ENCODE results near the genes DCXR and CD7.

DNA sequence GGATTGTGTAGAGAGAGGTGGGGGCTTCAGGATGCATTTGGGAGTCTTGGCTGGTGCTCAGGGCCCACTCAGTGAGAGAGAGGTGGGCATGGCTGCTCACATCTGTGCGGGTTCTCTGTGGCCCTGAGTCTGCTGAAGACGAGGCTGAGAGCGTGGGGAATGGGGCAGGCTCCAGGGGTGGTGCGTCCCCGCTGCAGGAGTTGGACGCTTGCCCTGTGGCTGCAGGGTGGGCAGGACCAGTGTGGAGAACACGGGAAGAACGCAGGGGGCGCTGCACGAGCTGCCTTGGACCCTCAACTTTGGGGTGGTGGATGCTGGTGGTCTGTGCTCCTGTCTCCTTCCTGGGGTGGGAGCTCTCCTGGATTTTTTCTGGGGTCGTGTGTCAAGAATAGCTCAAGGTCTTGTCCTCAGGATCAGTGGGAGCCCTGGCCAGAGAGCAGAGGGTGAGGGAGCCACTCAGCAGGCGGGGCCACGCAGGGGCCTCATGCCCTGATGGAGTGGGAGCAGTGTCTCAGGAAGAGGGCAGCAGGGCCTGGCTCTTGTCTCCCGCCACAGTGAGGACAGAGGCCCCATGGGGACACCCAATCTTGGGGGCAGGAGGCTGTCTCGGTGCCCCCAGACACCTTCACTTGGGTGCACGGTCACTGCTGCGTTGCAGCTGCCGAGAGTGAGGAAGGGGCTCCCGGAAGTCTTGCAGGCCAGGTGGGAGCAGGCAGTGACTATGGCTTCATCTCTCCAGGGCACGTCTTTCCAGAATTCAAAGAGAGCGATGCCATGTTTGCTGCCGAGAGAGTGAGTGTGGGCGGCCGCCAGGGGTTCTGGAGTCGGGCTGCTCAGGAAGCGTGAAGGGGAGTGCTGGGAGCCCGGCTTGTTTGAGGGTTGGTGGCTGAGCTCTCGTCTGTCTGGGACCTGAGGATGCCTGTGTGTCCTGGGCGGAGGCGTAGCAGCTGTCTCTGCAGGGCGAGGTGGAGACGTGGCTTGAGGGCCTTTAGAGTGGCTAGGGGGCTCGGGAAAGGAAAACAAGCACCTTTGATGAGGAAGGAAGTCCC is 6.0 kb downstream of the HGS start:
- PRO-cap, result no peak

GRCh38 chr17:81823634-81823995 is 9.5 kb downstream of the MCRIP1 start:
- PRO-cap, result no peak

- PRO-cap, result no peak
Measured at GRCh38 chr17:81831529-81832477, 1.3 kb downstream of the MCRIP1 start.

GRCh38 chr17:81863778-81864675 is 3.7 kb upstream of the P4HB start:
- PRO-cap, result no peak

DNA sequence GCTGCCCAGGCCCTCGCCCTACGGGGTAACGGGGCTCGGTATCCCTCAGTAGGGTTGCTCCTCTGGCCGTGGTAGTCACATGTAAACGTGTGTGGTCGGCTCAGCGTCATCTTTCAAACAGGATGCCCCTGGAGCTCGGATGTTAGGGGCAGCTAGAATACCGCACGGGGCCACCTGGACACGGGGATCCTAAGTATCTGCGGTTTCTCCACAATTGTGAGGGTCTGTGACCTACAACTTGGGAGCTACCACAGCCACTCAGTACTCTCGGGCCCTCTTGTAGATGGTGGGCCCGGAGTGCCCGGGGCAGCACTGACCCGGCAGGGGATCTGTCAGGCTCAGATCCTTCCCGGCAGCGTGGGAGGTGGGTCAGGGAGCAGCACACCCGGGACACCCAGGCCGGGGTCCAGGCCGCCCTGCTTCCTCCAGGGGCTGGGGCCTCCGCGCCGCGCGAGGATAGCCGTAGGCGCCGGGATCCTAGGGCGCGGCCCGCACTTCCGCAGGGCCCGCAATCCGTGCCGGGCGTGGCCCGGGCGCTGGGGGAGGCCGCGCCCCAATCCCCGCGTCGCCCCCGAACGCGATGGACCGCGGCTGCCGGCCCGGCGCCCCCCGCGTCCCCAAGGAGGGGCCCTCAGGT is 700 bp downstream of the ARHGDIA start:
- PRO-cap, result unidirectional peak, plus-strand start at position 340 of the sequence

DNA sequence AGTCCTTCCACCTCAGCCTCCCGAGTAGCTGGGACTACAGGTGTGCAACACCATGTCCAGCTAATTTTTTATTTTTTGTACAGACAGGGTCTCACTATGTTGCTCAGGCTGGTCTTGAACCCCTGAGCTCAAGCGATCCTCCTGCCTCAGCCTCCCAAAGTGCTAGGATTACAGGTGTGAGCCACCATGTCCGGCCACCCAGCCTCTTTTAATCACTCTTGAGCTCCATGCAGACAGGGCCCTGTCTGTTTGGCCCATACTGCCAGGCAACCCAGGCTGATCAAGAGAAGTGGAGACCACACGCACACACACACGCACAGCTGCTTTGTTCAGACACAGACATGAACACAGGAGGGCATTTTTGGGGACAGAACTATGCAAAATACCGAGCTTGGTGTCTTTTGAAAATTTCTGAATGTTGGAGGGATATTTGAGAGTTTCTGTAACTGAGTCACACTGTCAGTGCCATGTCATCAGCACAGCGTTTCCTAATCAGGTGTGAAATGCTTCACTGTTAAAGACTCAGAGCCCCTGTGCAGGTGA is 1.7 kb upstream of the ARHGDIA start:
- PRO-cap, result no peak

DNA sequence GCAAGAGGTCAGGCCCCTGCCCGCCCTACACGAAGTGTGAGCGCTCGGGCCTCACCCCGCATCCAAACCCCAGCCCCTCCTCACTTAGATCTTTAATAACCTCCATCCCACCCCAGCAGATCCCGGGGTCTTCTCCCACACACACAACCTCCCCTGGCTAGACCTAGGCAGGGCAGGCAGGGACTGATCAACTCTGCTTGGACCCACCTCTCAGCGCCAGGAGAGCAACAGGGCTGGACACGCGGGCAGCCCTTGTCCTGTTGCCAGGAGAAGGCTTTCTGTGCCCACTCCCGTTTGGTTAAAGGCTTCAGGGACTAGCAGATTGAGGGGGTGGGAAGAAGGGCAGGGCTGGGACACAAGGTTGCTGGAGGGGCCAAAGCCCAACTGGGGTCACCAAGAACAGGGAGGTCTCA is 477 bp upstream of the SIRT7 start:
- PRO-cap, result no peak

DNA sequence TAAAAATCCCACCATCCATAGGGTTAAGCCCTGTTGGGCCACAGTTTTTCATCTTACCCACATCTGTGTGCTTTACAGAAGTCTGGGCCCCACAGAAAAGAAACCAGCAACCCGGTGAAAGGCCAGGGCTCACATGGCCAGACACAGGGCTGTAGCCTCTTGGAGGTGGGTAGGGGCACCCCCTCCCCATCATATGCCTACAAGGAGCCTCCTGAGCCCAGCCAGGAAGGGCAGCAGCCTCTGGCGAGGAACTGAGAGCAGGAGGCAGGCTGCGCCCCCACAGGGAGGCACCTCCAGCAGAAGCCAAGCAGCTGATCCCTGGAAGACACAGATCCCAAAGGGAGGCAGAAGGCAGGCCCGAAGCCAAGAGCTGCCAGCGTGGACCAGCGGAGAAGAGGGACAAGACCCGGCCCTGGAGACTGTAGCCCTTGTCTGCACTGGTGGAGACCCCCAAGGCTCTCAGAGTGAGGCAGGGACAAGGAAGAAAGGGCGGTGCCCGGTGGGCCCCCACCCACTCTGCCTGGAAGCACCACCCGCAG is 2.5 kb upstream of the SIRT7 start:
- PRO-cap, result no peak

- PRO-cap, result bidirectional peak, plus-strand start at chr17:82037426, minus-strand start at chr17:82037342; bidirectional peak, plus-strand start at chr17:82037892, minus-strand start at chr17:82037698
Measured at GRCh38 chr17:82037162-82038237, at the start of gene DCXR. Gene DCXR, minus strand, starts transcription at chr17:82037697.

DNA sequence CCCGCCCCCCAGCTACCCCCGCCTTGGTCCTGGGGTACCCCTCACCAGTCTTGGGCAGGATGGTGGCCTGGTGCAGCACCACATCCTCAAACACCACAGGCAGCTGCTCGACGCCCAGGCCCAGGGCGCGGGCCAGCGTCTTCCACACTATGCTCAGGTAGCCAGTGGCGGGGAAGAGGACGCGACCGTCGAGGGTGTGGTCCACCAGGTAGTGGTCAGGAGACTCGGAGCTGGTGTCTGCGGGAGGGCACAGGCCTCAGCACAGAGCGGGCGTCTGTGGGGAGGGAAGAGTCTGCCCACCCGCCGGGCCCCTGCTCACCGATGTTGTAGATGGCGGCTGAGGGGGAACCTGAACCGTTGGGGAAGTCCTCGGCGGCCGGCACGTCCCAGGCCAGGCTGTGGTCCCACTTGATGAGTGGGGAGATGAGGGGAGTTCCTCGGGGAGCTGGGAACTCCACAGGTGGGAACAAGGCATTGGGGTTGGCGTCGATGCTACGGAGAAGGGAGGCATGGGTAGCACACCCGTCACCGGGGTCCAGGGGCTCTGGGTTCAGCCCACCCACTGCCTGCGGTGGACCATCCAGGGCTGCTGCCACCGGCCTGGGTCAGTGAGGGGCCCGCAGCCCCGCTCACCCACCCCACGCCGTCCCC is 9.8 kb downstream of the FASN start:
- PRO-cap, result no peak

DNA sequence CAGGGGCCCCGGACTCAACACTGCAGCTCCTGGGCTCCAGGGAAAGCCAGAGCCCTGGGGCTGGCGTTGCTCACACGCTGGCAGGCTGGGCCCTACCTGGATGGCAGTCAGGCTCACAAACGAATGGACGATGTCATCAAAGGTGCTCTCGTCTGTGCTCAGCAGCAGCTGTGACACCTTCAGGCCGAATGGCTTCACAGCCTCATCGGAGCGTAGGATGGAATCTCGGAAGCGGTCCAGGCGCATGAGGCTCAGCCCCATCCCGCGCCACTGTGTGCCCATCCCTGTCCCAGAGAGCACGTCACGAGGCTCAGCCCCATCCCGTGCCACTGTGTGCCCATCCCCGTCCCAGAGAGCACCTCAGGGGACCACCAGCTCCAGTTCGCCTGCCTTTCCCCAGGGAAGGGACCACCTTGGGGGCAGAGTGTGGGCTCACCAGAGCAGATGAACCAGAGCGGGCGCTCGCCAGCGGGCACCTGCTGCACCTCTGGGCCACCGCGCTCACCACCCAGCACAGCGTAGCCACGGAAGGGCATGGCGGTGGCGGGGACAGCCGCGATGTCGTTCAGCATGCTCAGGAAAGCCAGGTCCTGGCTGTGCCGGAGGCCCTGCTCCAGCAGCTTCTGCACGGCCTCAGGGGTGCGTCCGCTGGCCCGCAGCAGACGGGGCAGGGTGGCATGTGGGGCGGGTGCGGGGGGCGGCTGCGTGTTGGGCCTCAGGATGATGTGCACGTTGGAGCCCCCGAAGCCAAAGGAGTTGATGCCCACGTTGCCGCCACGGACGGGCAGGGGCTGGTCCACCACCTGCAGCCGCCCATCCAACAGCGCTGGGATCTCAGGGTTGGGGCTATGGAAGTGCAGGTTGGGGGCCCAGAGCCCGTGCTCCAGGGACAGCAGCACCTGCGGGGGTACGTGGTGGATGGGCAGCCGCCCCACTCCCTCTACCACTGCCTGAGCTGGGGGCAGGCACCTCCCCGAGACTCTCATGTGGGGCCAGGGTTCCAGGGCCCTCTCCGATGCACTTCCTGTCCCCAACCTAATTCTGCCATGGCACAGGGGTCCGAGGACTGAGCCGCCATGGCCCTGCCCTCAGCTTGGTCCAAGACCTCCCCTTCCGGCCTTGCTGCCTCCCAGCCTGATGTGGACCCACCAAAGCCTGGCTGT is 6.9 kb downstream of the FASN start:
- PRO-cap, result no peak

DNA sequence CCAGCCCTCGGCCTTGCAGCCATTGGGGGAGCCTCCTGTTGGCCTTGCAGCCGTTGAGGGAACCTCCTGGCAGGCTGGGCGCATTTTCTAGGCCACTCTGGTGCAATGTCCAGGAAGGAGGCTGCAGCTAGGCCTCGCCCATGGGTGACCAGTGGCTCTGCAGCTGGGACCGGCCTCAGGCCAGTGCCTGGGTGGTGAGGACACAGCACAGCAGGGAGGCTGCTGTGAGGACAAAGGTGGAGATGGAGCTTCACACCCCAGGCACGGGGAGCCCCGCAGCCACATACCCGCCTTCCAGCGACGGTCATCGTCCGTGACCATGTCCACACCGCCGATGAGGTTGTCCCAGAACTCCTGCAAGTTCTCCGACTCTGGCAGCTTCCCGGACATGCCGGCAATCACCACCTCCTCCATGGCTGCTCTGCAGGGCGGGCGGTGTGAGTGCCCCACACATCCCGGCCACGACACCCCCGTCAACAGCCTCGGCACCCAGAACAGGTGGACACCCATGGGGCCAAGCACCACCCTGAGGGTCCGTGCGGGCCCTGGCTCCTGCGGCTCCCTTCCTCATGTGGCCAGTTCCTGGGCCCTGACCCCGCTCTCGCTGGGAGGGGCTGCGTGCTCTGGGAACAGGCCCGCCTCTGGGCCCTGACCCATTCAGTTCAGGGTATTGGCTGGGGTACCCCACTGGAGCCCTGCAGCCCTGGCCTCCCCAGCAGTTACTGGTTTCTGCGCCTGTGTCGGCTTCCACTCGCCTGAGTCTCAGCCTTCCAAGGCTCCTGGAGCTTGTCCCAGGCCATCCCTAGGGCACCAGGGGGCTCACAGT is 1.8 kb downstream of the FASN start:
- PRO-cap, result no peak

GRCh38 chr17:82133242-82133627 is 35.2 kb upstream of the FASN start:
- PRO-cap, result no peak

- PRO-cap, result no peak
Measured at GRCh38 chr17:82227933-82228632, 759 bp upstream of the SLC16A3 start.

DNA sequence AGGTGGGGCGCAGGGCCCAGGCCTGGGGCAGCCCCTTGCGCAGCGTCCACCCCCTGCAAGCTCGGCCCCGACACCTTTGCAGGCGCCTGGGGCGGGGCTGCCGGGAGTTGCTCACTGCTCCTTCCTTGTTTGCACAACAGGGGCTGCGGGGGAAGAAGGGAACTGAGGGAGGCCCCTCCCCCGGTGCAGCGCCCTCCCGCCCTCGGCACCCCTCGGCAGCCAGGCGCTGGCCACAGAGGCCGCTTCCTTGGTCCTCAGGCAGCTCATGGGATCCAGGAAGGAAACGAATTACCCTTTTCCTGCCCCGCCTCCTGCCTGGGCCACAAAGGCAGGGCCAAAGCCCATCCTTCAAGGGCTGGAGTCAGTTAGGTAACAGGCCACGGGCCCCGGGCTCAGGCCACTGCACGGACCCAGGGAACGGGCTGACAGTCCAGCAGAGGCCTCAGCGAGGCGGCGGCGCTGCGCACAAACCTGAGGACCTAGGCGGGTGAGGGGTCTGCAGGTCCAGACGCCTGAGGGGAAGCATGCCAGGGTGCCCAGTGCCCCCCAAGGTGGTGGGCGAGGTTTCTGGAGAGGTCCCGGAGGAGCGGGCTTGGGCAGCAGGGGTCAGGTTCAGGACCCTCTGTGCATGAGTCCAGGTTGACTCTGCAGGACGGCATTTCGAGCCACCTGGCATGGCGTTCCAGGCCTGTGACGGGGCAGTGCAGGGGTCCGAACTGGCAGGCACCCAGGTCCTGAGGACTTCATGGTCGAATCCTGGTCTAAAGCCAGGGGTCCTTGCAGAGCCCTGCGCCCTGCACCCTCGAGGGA is 3.2 kb downstream of the SLC16A3 start:
- PRO-cap, result no peak

DNA sequence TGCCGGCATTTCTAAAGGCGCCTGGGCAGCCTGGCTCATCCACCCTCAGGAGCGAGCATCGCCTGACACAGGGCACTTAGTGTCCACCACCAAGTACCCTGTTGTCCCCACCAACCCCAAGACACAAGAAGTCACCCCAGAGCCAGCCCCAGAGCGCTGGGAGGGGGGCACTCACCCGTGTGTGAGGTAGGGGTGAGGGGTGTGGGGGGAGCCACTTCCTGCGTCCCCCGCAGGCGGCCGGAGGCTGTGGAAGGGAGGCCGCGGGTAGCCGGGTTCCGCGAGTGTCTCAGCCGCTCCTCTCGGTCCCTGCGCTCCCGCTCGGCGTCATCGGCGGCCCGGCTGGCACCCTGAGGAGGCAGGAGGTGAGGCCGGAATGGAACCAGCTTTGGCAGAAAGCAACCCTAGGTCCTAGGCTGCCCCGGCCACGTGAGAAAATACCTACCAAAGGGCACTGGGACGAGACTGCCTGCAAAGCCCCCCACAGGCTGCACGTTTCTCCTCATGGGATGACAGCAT is 20.5 kb downstream of the SLC16A3 start:
- PRO-cap, result no peak

DNA sequence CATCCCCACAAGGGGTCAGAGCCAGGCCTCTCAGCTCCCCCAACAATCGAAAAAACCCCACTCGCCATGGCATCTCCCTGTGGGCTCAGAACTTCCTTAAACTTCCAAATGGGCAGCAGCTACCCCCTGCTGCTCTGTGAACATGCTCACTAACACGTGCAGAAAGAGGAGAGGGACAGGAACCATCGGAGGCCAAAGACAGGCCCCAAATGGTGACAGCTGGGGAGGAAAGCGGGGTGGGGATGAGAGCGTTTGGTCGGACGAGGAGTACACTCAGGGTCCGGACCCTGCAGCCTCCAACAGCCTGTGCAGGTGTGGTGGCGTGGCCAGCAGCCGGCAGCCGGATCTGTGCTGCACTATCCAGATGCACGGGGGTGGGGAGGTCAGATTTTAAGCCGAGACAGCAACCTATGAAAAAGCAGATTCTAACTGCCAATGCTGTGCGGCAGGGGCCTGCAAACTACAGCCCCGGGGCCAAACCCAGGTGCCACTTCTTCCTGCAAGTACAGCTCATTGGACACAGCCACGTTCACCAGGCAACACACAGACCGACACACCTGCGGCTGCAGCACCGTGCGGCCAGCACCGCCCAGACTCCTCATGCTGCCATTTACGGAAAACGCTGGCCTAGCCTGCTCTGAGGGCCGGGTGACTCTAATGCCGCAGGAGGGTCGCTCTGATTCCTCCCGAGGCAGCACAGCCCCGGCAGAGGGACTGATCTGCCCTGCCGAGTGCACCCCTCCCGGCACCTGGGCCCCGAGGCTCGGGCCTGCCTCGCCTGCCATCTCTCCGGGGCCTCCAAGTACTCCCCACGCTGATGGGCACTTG is 21.1 kb downstream of the SLC16A3 start:
- PRO-cap, result no peak

- PRO-cap, result no peak
Measured at GRCh38 chr17:82299390-82300017, 17.9 kb downstream of the CD7 start.

GRCh38 chr17:82316544-82317035 is 818 bp downstream of the CD7 start:
- PRO-cap, result no peak

DNA sequence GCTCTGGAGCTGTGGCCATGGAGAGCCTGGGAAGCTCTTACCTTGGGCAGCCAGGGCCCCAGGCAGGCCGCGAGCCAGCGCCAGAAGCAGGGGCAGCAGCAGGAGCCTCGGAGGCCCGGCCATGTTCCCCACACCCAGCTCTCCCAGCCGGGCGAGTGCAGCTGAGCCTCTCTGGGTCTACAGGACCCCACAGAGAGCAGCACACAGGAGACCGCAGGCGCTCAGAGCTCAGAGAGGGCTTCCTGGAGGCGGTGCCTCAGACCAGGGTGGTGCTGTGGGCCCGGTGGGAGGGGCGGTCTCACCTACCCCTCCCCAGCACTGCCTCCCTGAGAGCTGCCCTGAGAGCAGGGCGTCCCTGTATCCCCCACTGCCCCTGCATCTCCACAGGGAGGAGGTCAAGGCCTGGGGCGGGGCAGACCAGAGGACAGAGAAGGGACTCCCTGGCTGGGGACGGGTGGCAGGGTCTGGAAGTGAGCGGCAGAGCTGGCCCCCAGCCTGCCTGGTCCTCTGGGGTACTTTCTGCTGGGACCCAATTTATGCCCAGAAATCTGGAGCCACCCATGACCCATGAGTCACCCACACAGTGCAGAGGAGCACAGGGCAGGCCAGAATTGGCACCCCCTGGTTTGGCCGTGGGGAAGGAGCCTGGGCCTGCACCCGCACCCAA is at the start of gene CD7:
TSS of gene CD7 (minus strand) at position 236 of the 667 bp plus-strand sequence.
- PRO-cap, result no peak

All from LUHMES (cell line).